Cardiac fibroblast (primary cell): ENCODE results near the genes PSMD12 and C17orf58.

GRCh38 chr17:66807100-66808275 lies 27.4 kb upstream of the CACNG5 start:
- RRBS: no CpG with 5 or more reads among the region's 26 CpGs

DNA sequence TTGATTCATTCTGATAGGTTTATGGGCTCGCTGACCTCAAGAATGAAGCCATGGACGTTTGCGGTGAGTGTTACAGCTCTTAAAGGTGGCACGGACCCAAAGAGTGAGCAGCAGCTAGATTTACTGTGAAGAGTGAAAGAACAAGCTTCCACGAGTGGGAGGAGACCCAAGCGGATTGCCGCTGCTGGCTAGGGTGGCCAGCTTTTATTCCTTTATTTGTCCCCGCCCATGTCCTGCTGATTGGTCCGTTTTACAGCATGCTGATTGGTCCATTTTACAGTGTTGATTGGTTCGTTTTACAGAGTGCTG lies 17.5 kb downstream of the CACNG4 start:
- RRBS: no CpG with 5 or more reads among the region's 10 CpGs

GRCh38 chr17:67056505-67056852 lies 12.1 kb downstream of the CACNG1 start:
- RRBS: no CpG with 5 or more reads among the region's 5 CpGs

- RRBS: no CpG with 5 or more reads among the region's 1 CpG
These were observed 39.0 kb downstream of the PSMD12 start for GRCh38 chr17:67327453-67327654.

DNA sequence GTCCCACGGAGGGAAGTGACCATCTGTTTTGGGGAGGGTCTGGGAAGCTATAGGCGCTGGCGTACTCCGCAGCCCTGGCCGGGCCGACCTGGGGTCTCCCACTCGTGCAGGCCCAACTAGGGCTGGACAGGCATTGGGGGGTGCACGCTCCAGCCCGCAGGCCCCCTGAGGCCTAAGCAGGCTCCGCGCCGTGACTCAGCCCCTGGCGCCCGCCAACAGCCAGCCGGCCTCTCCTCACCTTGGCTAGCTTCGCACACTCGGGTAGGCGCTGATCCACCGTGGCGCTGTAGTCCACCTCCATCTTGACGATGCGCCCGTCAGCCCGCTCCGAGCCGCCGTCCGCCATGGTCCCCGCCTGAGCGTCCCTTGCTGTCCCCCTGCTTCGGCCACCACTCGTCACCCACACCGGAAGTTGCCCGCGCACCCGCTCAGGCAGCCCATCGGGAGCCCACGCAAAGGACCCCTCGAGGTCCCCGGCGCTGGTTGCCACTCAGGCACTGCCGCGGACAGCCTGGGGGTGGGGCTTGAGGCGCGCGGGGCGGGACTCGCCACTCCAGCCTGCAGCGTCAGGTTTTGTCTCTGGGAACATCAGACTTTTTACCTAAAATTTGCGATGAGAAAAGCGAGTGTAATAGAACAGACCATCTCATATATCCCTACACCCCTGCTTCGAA lies at the start of gene PSMD12:
Gene PSMD12 (minus strand): TSS at position 404 of the 674 bp plus-strand sequence.
- RRBS: 1% methylated on average over 8 of the region's 52 CpGs

DNA sequence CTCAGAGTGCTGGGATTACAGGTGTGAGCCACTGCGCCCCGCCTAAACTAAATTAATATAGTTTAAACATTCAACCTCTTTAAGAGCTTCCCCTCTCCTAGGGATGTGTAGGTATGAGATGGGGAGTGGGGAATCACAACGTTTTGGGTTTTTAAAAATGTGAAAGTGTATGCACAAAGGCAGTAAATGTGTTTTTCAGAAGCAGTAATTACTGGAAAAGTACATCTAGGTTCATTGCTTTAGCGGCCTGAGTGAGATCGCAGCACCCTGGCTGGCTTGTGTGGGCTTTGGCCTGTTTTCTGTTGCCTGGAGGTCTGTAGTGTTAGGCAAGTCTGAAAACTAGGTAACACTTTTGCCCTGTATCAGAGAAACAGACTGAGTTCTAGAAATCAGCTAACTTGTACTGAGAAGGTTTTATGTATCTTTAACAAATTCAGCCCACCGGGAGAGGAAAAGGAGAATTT lies 9.4 kb downstream of the PITPNC1 start:
- RRBS: no CpG with 5 or more reads among the region's 6 CpGs

DNA sequence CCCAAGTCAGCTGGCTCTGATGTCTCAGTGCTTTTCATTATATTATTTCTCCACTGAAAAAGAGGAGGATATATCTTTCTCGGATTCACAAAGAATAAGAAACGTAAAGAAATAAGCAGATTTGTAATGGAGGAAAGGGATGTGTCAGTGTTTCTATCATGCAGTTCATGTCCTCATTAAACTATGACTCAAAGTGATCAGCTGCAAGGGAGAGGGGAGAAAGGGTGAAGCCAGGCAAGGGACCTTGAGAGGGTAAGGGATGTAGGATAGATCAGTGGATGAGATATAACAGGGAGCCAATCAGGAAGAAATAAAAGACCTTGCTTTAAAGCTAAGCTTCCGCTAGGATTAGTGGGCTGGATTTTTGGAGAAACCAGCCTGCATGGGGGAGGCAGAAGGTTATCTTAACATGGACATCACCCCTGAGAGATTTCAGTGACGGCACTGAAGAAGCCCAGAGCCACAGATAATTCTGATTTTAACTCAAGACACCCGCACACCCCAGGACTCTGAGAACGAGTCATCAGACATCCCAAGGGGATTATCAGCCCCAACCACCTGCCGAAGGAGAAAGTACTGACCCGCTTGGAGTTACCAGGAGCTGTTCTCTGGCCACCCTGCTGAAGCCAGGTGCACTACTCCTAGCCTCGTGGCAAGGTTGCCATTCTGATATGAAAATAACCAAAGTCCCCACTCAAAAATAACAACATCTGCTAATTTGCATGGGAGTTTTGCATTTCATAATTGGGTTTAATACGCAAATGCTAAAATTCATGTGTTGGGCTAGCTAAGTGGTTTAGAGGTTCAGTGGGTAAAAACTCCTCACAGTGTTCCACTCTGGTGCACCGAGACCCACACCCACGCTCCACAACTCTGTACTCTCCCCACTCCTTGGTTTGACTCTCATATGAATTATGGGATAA lies 143.2 kb upstream of the NOL11 start:
- RRBS: no CpG with 5 or more reads among the region's 12 CpGs

- RRBS: no CpG with 5 or more reads among the region's 17 CpGs
These were observed 142.4 kb upstream of the NOL11 start for GRCh38 chr17:67575175-67575835.

- RRBS: no CpG with 5 or more reads among the region's 13 CpGs
These were observed 139.5 kb upstream of the NOL11 start for GRCh38 chr17:67577965-67578888.

DNA sequence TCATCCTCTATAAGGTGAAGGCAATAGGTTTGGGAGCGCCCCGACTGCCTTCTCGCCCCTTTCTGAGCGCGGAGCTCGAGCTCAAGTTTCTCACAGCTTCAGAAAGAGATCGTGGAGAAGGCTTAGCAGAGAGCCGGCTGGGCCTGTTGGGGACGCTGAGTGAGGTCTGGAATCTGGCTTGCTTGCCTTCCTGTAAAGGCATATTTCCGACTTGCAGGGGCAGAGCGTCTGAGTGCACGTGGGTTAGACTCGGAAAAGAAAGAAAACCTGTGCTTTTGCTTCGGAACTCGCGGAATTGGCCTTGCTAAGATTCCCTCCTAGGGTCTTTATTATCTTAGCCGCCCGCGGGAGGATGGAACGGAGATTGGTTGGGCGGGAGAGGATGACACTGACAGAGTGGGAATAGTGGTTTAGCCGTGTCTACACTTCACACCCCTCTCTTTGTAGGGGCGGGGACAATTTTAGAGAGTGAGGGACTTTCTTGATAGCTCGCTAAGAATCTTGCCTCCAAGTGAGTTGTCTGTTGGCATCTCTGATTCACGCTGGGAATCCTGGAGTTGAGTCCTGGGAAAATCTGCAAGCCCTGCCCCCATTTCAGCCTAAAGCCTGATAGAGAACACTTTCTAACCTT lies 454 bp downstream of the NOL11 start:
- RRBS: no CpG with 5 or more reads among the region's 25 CpGs

DNA sequence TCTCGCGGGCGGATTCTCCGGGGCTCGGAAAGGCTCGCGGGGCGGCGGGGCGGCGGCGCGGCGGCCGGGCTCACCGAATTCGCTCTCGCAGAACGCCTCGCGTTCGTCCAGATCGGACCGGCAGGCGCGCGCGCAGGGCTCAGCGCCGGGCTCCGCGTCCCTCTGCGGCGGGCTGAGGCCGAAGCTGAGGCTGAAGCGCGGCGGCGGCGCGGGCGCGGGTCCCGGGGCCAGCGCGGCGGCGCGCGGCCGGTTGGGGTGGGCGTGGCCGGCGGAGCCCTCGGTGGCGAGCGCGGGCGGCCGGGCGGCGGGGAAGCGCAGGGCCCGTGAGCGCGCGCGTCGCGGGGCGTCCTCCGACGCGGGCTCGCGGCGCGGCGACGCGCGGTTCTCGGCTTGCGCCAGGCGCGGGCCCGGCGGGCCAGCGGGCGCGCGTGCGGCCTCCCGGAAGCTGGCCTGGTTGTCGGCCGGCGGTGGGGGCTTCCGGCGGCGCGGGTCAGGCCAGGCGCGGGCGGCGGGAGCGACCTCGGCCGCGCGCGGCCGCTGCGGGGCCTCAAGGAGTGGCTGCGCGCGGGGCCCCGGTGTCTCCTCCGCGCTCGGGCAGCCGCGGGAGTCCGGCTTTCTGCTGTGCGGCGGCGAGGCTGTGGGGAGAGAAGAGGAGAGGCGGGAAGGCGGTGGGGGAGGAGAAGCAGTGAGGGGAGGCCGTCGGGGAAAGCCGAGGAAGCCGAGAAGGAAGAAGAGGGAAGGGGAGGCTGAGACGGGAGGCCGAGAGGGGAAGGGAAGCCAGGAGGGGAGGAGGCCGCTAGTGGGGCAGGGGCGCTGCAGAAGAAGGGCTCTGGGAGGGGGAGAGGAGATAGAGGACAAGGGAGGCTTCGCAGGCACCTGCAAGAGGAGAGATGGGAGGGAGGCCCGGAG lies 2.7 kb downstream of the C17orf58 start:
- RRBS: 1% methylated on average over 53 of the region's 138 CpGs

DNA sequence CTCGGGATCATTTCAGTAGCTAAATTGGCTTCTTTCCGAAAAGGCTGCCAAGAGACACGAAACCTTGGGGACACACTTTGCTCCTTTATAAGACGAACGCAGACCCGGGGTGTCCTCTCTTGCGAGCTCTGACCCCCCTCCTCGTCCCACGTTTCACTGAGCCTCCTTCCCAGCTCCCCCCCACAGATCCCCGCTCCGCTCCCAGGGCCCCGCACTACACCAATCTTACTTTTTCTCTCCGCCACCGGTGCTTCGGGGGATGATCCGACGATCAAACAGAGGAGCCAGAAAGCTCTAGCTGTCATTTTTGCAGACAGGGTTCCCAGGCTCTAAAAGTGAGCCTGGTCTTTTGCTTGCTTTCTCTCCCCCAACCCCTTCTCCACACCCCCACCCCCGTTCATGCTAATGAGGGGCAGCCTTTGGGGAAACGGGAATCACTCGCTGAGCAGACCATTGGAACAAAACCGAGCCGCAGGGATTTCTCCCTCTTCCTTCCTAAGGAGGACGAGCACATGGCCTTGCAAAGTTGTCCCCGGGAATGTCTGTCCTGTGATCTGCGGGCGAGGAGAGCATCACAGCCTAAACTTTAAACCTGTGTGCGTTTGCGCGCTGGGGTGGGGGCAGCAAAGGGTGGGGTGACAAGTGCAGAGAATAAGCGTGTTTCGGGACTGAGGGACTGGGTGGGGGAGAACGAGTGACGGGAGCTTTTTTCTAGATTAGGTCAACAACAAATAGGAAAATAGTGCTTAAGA lies at the start of gene C17orf58:
Gene C17orf58 (minus strand): TSS at position 576 of the 752 bp plus-strand sequence.
- RRBS: no CpG with 5 or more reads among the region's 33 CpGs

DNA sequence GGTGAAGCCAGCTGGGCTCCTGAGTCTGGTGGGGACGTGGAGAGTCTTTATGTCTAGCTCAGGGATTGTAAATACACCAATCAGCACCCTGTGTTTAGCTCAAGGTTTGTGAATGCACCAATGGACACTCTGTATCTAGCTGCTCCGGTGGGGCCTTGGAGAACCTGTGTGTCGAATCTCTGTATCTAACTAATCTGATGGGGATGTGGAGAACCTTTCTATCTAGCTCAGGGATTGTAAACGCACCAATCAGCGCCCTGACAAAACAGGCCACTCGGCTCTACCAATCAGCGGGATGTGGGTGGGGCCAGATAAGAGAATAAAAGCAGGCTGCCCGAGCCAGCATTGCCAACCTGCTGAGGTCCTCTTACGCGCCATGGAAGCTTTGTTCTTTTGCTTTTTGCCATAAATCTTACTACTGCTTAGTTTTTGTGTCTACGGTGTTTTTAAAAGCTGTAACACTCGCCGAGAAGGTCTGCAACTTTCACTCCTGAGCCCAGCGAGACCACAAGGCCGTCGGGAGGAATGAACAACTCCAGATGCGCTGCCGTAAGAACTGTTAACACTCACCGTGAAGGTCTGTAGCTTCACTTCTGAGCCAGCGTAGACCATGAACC lies 16.9 kb downstream of the KPNA2 start:
- RRBS: no CpG with 5 or more reads among the region's 20 CpGs

GRCh38 chr17:68101265-68102303 lies 66.0 kb downstream of the KPNA2 start:
- RRBS: no CpG with 5 or more reads among the region's 97 CpGs

DNA sequence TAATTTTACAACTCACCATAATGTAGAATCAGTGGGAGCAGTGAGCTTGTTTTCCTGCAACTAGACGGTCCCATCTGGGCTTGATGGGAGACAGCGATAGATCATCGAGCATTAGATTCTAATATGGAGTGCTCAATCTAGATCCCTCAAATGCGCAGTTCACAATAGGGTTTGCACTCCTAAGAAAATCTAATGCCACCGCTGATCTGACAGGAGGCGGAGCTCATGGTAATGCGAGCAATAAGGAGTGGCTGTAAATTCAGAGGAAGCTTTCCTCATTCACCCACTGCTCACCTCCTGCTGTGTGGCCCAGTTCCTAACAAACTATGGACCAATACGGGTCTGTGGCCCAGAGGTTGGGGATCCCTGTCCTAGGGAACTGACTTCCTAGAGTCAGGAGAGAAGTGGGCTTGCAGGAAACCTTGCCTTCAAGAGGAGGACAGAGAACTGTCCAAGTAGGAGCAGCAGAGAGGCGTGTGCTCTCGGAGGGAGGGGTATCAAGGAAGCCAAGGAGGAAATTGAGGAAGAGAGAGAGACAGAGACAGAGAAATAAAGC lies 25.2 kb upstream of the AMZ2 start:
- RRBS: no CpG with 5 or more reads among the region's 10 CpGs

DNA sequence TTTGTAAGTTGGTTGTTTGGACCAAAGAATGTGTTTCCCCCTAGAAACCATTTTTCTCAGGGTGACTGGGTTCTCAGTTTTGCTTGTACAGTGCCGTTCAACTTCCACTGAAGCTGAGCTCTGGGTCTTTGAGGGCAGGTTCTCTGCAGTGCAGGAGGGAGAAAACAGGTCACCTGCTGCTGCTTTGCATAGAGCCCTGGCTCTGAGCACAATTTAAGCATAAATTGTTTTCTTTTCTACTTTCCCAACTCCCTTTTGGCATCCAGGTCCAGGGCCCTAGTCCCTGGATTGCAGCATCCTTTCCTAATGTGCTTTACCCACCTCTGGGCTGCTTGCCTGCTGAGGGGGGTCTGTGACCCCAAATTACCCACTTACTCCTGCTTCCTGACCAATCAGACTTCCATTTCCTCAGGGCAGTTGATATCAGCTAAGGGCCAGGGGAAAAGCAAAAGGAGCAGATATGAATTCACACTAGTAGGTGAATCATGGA lies 8.8 kb upstream of the AMZ2 start:
- RRBS: no CpG with 5 or more reads among the region's 1 CpG

DNA sequence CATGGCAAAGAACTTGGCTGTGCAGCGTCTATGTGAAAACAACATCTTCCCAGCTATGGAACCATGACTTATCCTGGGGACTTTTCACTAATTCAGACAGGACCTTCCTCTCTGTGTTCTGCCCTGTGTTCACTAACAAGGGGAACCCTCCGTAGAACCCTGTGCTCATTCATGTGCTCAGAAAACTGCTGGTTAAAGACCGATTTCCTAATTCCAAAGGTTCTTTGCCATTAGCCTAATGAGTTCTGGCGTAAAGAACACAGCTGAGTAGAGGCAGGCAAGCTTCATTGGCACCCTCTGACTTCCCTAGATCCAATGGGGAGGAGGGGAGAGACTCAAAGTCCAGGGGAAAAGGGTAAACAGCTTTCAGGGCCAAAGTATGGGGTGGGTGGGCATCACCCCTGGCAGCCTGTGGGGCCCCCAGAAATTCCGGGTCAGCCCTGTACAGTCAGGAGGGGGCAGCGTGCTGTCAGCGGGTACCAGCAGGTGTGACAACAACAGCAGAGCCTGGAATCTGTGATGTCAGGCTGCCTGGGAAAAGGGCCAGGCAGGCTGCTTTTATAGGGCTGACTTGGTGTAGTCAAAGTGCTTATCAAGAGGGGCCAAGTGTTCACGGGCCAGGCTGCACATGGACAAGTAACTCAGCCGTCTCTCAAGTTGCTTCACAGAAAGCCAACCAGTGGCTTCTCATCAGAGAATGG lies 71.0 kb downstream of the WIPI1 start:
- RRBS: no CpG with 5 or more reads among the region's 9 CpGs

DNA sequence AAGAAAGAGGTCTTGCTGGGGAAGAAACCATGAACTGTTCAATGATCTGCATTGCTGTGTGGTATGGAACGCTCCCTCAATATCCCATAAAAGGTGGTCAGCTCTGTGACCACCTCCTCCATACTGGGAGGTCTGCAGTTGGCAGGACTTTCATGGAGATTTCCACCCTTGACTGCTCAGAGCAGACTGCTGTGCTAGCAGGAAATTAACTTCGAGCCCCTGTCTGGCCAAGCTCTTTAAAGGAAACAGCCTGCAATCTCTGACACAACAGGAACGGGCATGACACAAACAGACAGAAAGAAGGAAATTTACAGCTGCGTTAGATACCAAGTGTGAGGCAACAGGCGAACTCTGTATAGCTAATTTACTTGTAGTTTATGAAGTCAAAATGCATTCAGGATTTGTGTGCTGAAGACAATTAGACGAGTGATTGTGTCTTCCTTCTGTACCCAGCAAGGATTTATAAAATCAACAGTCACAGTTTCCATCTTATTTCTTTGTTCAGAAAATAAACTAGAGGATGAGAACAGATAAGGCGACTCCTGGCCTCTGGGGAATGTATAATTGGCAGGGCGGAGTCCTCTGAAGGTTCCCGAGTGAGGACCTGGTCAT lies 16.2 kb downstream of the WIPI1 start:
- RRBS: no CpG with 5 or more reads among the region's 9 CpGs

DNA sequence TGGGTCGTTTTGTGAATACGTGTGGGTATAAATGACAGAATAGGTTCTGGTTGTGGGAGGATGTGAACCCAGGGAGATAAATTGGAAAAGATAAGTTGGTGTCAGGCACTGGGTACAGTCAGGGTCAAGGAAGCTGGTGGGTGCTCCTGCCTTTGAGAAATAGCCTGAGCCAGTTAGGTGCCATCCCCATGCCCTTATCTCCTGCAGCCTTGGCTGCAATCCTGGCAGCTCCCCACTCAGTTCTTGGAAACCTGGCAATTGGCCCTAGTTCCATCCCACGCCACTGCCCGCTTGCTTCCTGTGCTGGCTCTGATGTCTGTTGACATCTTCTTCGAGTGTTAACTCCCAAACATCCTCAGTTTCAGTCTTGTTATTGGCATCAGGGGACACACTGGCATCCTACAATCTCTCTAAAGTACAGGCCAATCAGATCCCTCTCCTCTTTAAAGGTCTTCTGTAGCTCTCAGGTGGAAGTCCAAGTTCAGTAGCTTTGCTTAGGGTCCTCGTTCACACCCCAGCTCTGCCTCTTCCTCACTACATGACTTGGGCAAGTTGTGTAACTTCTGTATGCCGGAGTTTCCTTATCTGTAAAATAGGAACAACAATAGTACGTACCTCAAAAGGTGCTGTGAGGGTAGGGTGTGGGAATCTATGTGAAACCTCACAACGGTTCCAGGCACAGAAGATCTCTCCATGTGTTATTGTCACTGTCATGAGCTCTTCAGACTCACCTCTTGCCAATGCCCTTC lies 13.6 kb upstream of the PRKAR1A start:
- RRBS: no CpG with 5 or more reads among the region's 9 CpGs